Thyroid gland (tissue), 7 donors: ENCODE measurements around the genes TNNT3, IGF2 and TH.

- PRO-cap, 2 experiments: no peak in any of the 2 experiments
- RAMPAGE, long total RNA, 5 experiments: no peak in any of the 5 experiments
These were observed 2.7 kb upstream of the IFITM10 start for GRCh38 chr11:1752732-1753765.

- PRO-cap, 2 experiments: no peak in any of the 2 experiments
- RAMPAGE, long total RNA, 5 experiments: no peak in any of the 5 experiments
These were observed 6.4 kb upstream of the IFITM10 start for GRCh38 chr11:1756807-1757216.

- PRO-cap, 2 experiments: no peak in any of the 2 experiments
- RAMPAGE, long total RNA, 5 experiments: no peak in any of the 5 experiments
These were observed 22.1 kb upstream of the CTSD start for GRCh38 chr11:1785826-1786290.

DNA sequence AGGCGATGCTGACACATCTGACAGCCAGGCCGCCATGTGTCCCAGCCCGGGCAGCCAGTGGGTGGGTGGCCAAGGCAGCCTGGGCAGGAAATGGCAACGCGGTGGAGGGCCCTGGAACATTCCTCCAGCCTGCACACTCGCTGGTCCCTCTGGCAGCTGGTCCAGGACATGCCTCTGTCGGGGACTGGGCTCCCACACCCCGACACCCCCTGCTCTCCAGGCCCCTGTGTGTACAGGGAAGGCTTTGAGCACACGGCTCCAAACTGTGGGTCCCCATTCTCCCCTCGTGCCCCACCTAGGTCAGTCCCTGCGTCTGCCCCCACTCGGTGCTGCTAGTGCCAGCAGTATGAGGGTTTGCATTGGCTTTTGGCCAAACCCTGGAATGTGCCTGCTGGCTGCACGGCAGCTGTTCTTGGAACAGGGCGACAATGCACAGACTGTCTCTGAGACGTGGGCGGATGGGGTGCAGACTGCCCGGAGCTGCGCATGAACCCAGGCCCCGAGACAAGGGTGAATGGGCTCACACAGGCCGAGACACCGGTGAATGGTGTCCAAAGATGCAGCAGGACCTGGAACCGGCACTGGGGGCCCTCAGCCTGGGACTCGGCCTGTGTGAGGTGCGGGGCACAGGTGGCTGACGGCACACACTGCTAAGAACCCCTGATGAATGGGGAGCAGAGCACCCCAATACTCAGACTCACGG is 7.6 kb upstream of the SYT8 start:
- PRO-cap, 2 experiments: no peak in any of the 2 experiments
- RAMPAGE, long total RNA, 5 experiments: no peak in any of the 5 experiments

GRCh38 chr11:1908468-1909057 is 10.9 kb upstream of the TNNT3 start:
- PRO-cap, 2 experiments: no peak in any of the 2 experiments
- RAMPAGE, long total RNA, 5 experiments: no peak in any of the 5 experiments

DNA sequence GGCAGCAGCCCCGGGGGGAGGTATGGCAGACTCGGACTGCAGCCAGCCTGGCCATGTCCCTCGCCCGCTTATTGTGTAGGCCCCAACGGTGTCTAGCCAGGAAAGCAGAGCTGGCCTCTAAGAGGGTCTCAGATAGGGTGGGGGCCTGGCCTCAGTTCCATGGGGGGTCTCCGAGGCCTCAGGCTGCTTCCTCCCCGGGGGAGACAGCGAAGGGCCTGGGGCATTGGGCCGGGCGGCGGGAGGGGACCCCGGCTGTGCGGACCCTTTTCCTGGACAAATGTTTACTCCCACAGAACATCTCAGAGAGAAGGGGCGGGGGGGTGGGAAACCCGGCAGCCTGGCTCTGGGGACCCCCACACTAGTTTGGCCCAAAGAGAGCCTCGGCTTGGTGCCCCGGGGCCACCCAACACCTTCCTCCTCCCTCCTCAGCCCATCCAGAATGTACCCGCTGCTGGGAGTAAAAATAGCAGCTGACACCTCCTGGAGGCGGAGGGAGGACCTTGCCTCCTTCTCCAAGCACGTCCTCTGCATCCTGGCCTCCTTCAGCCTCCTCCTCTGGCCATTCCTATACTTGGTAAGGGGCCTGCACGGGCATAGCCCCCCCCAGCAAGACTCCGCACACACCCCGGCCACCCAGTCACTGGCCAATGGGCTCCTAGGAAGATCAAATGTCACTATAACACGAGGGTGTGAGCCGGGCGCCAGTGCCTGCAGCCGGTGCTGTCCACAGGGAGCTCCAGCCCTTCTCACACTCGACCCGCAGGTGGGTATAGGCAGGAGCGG is at the start of gene TNNT3:
TSS of gene TNNT3 (plus strand) at position 704 of the 783 bp plus-strand sequence.
- PRO-cap, 2 experiments: no peak in any of the 2 experiments
- RAMPAGE, long total RNA, 5 experiments: start-site peak on the plus strand in 1 of 5 experiments, centred at position 651 of the sequence, 926 to 11,752 reads per replicate

- PRO-cap, 2 experiments: no peak in any of the 2 experiments
- RAMPAGE, long total RNA, 5 experiments: no peak in any of the 5 experiments
These were observed 42.0 kb downstream of the IGF2 start for GRCh38 chr11:2096810-2097970.

DNA sequence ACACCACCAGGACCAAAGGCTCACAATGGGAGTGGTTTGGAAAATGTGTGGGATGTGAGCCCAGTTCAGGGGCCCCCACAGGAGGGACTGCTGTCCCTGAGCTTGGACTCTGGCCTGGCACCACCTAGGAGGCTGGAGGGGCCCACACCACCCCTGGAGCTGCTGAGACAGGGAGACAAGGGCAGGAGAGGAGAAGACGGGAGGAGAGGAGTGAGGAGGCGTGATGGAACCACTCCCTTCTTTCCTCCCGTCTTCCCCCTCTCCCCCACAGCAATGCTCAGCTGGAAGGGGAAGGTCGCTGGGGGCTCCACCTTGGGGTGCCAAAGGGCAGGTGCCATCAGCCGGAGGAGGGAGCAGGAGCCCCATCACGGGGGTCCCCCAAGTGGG is 5.2 kb downstream of the IGF2 start:
- PRO-cap, 2 experiments: no peak in any of the 2 experiments
- RAMPAGE, long total RNA, 5 experiments: no peak in any of the 5 experiments

- PRO-cap, 2 experiments: peak in 1 of 2 experiments; most common minus-strand start chr11:2139389 (in 1)
- RAMPAGE, long total RNA, 5 experiments: no peak in any of the 5 experiments
These were observed at the start of gene IGF2 for GRCh38 chr11:2139062-2139485. Gene IGF2 (minus strand): TSS chr11:2139389.

DNA sequence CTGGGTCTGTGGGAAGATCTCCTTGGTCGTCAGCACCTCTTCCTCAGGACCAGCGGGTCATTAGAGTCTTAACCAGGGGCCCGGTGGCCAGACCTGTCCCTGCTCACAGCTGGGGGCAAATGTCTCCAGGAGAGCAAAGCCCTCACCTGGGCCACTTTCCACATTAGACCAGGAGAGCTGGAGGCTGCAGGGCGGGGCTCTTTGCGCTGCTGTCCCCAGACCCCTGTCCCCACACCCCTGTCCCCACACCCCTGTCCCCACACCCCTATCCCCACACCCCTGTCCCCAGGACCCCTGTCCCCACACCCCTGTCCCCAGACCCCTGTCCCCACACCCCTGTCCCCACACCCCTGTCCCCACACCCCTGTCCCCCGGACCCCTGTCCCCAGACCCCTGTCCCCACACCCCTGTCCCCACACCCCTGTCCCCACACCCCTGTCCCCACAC is 375 bp upstream of the INS start:
- PRO-cap, 2 experiments: no peak in any of the 2 experiments
- RAMPAGE, long total RNA, 5 experiments: no peak in any of the 5 experiments

GRCh38 chr11:2171748-2171947 is at the start of gene TH:
Gene TH (minus strand): TSS chr11:2171815.
- PRO-cap, 2 experiments: no peak in any of the 2 experiments
- RAMPAGE, long total RNA, 5 experiments: no peak in any of the 5 experiments

GRCh38 chr11:2202380-2202962 is 30.9 kb upstream of the TH start:
- PRO-cap, 2 experiments: peak in 1 of 2 experiments; most common plus-strand start chr11:2202714 (in 1)
- RAMPAGE, long total RNA, 5 experiments: no peak in any of the 5 experiments

GRCh38 chr11:2273707-2274183 is 3.4 kb upstream of the ASCL2 start:
- PRO-cap, 2 experiments: peak in 1 of 2 experiments; most common plus-strand start chr11:2274034 (in 1); most common minus-strand start chr11:2273831 (in 1)
- RAMPAGE, long total RNA, 5 experiments: no peak in any of the 5 experiments

GRCh38 chr11:2300191-2300669 is 1.5 kb downstream of the C11orf21 start:
- PRO-cap, 2 experiments: no peak in any of the 2 experiments
- RAMPAGE, long total RNA, 5 experiments: no peak in any of the 5 experiments

DNA sequence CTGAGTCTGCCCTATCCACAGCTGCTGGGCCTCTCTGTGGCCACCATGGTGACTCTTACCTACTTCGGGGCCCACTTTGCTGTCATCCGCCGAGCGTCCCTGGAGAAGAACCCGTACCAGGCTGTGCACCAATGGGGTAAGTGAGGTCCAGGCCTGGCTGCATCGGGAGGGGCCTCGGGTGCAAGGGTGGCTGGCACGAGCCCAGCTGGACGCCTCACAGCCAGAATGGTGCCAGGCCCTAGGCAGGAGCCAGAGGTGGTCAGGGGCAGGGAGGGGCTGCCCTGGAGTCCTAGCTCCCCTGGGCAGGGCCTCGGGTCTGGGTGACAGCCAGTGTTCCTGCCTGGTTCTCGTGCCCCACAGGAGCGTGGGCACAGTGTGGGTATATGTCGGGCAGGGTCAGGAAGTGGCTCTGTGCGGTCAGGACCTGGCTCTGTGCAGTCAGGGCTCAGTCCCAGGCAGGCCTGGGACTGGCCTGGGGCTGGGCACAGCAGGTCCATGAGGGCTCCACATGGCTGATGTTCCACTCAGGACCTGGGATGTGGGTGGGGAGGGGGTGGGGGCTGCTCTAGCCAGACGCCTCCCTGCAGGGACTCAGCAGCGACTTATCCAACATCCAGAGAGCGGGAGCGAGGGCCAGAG is 1.1 kb downstream of the TSPAN32 start:
- PRO-cap, 2 experiments: no peak in any of the 2 experiments
- RAMPAGE, long total RNA, 5 experiments: no peak in any of the 5 experiments

DNA sequence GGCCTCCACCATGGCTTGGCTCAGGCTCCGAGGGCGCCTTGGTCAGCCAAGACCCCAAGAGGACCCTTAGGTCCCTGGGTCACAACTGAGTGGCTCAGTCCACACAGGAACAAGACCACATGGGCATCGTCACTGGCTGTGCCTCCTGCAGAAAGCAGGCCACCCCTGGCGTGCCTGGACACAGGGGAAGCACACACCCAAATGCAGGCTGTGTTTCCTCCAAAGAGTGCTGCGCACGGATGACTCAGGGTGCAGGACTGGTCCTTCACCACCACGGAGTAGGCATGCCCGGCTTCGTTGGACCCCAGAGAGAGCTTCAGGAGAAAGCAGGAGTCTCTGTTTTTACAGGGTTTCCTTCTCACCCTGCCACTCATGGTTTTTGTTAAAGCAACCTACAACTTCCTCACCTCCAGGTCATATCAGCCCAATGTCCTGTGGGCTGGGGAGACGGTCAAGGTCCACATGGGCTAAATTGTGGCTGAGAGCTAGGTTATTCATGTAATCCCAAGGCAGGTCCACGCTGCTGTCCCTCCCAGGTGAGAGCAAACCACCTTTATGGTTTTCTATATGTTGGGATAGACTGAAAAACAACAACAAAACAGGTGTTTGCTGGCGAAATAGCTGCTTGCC is 19.3 kb downstream of the TSPAN32 start:
- PRO-cap, 2 experiments: no peak in any of the 2 experiments
- RAMPAGE, long total RNA, 5 experiments: no peak in any of the 5 experiments

GRCh38 chr11:2325719-2326180 is 23.9 kb downstream of the TSPAN32 start:
- PRO-cap, 2 experiments: no peak in any of the 2 experiments
- RAMPAGE, long total RNA, 5 experiments: no peak in any of the 5 experiments

DNA sequence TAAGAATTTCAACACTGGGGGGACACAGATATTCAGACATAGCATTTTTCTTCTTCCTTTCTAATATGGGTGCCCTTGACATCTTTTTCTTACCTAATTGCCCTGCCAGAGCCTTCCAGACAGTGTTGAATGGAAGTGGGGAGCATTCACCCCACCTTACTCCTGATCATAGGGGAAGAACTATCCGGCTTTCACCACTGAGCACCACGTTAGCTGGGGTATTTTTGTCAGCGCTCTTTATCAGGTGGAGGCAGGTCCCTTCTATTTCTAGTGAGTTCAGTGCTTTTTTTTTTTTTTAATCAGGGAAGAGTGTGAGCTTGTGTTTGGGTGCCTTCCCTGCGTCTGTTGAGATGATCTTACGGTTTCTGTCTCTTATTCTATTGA is 3.4 kb upstream of the CD81 start:
- PRO-cap, 2 experiments: no peak in any of the 2 experiments
- RAMPAGE, long total RNA, 5 experiments: no peak in any of the 5 experiments

- PRO-cap, 2 experiments: no peak in any of the 2 experiments
- RAMPAGE, long total RNA, 5 experiments: no peak in any of the 5 experiments
These were observed 7.2 kb upstream of the TSSC4 start for GRCh38 chr11:2393190-2393983.

- PRO-cap, 2 experiments: no peak in any of the 2 experiments
- RAMPAGE, long total RNA, 5 experiments: no peak in any of the 5 experiments
These were observed 15.8 kb downstream of the KCNQ1 start for GRCh38 chr11:2460569-2461076.